HEK293 (cell line): Measurements from ENCODE around the gene THBS1.

DNA sequence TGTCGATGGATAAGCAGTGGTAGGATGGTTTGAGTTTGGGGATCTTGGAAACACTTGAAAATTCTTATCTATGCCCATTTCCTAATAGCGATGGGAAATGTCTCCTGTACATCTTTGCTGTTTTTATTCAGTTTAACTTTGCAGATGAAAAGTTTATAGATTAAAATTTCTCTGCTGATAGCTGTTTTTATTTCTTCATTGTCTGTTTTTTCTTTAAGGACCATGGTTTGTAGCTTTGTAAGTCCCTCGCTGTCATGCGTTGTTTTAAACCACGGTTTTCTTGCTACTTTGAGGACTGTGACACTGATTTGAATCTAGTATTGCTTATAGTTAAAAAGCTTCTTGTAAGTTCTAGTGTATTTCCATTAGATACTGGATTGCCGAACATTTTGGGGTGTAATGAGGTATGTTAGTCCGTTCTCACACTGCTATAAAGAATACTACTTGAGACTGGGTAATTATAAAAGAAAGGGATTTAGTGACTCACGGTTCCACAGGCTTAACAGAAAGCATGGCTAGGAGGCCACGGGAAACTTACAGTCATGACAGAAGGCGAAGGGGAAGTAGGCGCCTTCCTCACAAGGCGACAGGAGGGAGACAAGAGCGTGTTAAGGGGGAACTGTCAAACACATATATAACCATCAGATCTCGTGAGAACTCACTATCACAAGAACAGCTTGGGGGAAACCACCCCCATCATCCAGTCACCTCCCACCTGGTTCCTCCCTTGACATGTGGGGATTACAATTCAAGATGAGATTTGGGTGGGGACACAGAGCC lies 30.2 kb downstream of the SPRED1 start:
- PRO-cap = no peak
- RRBS, 2 experiments = no CpG with 5 or more reads among the region's 14 CpGs

DNA sequence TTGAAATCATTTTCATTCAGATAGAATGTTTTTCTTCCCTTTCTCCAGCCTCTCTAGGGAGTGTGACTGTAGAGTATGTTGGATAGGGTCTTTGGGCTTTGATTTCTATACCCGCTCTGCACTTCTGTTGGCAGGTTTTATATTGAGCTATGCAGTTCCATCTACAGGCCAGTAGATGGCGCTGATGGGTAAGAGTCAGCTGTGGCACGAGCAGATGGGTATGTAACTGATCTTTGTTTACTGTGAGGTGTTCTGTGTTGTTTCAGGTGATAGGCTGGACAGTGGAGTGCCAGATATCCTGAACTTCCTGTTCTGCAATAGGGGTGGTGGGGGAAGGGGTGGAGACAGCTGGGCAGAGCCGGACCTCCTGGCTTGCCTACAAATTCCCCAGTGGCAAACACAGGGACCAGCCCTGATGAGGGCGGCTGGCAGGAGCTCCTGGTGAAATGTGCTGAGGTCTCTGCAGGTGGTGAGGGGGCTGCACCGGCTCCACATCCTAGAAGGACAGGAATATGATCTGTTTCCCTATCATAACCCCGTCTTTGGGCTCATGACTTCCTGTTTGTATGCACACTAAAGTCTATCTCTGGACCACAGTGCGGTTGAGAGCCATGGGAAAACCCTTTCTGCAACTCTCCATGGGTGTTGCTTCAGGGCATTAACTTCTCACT lies 13.5 kb upstream of the FAM98B start:
- PRO-cap = no peak
- RRBS, 2 experiments = no CpG with 5 or more reads among the region's 8 CpGs

GRCh38 chr15:39171920-39172633 lies 408.8 kb upstream of the THBS1 start:
- PRO-cap = no peak
- RRBS, 2 experiments = no CpG with 5 or more reads among the region's 7 CpGs

DNA sequence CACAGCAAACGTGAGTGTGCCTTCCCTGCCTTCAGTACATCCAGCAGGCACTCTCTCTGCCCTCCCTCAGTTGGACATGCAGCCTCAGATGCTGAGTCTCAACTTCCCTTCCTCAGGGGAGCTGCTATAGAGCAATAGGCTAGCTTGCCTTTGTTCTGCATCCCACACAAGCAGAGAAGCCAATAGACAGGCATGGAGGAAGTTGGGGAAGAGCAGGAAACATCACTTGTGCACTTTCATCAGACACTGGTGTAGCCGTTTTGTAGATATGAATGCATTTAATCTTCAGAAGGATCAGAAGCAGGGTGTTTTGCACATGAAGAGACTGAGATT lies 147.5 kb upstream of the THBS1 start:
- PRO-cap = no peak
- RRBS, 2 experiments = no CpG with 5 or more reads among the region's 2 CpGs

DNA sequence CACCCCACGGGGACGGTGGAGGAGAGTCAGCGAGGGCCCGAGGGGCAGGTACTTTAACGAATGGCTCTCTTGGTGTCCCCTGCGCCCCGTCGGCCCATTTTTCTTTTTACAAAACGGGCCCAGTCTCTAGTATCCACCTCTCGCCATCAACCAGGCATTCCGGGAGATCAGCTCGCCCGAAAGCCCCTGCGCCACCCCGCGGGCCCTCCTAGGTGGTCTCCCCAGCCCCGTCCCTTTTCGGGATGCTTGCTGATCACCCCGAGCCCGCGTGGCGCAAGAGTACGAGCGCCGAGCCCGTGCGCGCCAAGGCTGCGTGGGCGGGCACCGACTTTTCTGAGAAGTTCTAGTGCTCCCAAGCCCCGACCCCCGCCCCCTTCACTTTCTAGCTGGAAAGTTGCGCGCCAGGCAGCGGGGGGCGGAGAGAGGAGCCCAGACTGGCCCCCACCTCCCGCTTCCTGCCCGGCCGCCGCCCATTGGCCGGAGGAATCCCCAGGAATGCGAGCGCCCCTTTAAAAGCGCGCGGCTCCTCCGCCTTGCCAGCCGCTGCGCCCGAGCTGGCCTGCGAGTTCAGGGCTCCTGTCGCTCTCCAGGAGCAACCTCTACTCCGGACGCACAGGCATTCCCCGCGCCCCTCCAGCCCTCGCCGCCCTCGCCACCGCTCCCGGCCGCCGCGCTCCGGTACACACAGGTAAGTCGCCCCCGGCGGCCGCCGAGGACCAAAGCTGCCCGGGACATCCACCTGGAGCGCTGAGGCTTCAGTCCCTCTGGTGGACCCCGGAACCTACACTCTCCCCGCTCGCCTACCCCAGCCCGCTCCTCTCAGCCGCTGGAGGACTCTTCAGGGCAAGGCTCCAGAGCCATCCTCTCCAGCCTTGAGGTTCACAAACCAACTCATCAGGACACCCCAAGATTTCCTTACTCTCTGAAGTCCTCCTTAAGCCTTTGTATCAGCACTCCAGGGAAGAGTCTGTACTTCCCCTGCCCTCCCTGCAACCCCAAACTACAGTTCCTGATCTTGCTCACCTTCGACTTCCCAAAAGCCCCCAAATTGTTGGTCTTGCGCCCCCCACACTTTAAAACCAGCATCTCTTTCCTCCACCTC lies at the start of gene THBS1:
Gene THBS1, plus strand, starts transcription at position 539 of the 1,102 bp plus-strand sequence.
- PRO-cap = no peak
- RRBS, 2 experiments = 4 to 19% methylated on average over 12 of the region's 80 CpGs

DNA sequence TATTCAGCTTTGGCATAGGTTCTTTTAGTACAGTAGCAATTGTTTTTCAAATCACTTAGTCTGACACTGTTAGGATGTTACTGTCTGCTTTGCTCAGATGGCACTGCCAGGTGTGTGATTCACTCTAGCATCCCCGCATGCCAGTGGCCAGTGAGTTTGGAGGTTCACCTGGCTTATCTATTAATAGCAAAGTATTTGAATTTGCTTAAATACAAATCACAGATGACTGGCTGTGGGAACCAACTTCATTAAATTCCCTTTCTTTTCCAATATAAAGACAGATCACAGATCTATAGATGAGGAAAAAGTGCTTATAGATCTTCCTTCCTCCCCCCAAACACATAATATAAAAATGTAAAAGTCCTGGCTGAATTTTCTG lies 3.9 kb downstream of the THBS1 start:
- PRO-cap = no peak
- RRBS, 2 experiments = no CpG with 5 or more reads among the region's 1 CpG

DNA sequence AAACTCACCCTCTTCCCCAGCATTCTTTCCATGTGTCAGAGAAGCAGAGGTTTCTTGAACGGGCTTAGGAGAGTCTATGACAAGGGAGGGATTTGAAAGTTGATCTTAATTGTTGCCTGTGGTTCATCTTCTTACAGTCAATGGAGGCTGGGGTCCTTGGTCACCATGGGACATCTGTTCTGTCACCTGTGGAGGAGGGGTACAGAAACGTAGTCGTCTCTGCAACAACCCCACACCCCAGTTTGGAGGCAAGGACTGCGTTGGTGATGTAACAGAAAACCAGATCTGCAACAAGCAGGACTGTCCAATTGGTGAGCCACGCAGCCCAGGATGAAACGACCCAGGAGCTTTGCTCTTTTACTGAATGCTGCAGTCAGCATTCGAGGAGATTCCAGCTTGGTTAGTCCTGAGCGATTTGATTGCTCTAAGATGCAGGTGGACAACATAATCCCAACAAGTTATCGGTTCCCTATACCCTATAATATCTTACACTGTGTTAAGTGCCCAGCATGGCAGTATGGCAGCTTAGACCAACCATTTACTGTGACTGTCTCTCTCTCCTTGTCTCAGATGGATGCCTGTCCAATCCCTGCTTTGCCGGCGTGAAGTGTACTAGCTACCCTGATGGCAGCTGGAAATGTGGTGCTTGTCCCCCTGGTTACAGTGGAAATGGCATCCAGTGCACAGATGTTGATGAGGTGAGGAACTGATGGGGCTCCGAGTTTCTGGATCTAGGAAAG lies 7.7 kb downstream of the THBS1 start:
- PRO-cap = no peak
- RRBS, 2 experiments = no CpG with 5 or more reads among the region's 12 CpGs

DNA sequence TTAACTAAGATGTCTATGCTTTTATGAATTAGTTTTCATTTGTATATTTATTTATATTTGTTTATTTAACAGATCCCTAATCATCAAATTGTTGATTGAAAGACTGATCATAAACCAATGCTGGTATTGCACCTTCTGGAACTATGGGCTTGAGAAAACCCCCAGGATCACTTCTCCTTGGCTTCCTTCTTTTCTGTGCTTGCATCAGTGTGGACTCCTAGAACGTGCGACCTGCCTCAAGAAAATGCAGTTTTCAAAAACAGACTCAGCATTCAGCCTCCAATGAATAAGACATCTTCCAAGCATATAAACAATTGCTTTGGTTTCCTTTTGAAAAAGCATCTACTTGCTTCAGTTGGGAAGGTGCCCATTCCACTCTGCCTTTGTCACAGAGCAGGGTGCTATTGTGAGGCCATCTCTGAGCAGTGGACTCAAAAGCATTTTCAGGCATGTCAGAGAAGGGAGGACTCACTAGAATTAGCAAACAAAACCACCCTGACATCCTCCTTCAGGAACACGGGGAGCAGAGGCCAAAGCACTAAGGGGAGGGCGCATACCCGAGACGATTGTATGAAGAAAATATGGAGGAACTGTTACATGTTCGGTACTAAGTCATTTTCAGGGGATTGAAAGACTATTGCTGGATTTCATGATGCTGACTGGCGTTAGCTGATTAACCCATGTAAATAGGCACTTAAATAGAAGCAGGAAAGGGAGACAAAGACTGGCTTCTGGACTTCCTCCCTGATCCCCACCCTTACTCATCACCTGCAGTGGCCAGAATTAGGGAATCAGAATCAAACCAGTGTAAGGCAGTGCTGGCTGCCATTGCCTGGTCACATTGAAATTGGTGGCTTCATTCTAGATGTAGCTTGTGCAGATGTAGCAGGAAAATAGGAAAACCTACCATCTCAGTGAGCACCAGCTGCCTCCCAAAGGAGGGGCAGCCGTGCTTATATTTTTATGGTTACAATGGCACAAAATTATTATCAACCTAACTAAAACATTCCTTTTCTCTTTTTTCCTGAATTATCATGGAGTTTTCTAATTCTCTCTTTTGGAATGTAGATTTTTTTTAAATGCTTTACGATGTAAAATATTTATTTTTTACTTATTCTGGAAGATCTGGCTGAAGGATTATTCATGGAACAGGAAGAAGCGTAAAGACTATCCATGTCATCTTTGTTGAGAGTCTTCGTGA lies 14.8 kb downstream of the THBS1 start:
- PRO-cap = no peak
- RRBS, 2 experiments = no CpG with 5 or more reads among the region's 12 CpGs

- PRO-cap = no peak
- RRBS, 2 experiments = no CpG with 5 or more reads among the region's 5 CpGs
Measured at GRCh38 chr15:39629820-39630454, 49.1 kb downstream of the THBS1 start.

DNA sequence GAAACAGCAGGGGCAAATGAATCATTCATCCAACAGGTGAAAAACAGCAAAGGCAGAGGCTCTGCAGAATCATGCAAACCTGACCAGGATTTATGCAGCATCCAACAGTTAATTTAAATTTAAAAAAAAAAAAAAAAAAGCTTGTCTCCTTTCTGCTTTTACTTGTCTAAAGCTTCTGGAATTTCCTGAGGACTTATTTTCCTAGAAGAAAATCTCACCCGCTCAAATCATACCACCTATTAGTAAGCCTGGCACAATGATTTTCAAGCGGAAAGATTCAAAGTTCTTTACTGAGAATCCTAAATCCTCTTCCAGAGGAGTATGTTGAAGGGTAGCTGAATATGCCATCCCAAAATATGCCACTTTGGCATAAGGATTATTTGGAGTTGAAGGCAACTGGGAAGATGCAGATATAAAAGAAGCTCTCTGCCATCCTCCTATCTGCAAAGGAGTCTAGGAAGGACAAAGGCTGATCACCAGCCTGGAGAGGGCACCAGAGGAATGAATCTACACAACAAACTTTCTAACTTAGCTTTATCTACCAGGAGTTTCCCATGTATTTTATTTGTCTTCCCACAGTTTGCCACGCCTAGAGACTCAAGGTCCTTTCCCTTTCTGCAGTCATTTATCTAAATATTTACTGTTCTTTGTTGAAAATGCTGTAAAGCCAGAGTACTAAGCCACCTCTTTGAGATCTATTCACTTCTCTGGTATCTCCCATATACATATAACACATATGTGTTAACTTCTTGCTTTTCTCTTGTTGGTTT lies 32.4 kb downstream of the GPR176 start:
- PRO-cap = no peak
- RRBS, 2 experiments = no CpG with 5 or more reads among the region's 3 CpGs

- PRO-cap = no peak
- RRBS, 2 experiments = no CpG with 5 or more reads among the region's 3 CpGs
Measured at GRCh38 chr15:39993308-39993997, 45.5 kb downstream of the SRP14 start.

- PRO-cap = no peak
- RRBS, 2 experiments = no CpG with 5 or more reads among the region's 6 CpGs
Measured at GRCh38 chr15:40088233-40088742, 20.4 kb downstream of the BMF start.

- PRO-cap = bidirectional peak, plus-strand start at chr15:40091835, minus-strand start at chr15:40091747; bidirectional peak, plus-strand start at chr15:40092838, minus-strand start at chr15:40092508
- RRBS, 2 experiments = no CpG with 5 or more reads among the region's 17 CpGs
Measured at GRCh38 chr15:40091550-40092636, 16.8 kb downstream of the BMF start.

DNA sequence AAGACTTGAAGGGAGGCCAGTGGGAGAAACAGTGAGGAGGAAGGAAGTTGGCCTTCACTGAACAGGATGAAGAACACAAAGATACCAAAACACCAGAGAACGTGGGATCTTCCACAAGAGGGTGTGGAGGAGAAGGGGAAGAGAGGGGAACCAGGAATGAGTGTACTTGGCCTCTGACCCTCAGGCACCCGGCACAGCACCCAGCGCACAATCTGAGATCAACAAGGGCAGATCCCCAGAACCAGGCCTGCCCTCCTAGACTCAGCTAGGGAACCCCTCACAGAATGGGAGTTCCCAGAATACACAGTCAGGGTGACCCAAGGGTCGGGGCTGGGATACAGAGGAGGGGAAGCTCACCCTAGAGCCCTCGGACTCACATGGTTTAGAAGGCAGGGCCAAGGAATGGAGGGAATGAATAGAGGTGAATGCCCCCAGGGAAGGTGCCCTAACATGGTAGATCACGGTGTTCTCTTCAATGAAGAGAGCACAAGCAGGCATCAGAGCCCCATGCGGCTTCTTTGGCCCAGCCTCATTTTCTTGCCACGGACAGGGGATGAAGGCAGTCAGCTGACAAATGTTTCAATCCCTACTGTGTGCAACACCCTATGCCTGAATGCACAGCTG lies 13.2 kb downstream of the BMF start:
- PRO-cap = no peak
- RRBS, 2 experiments = no CpG with 5 or more reads among the region's 8 CpGs

DNA sequence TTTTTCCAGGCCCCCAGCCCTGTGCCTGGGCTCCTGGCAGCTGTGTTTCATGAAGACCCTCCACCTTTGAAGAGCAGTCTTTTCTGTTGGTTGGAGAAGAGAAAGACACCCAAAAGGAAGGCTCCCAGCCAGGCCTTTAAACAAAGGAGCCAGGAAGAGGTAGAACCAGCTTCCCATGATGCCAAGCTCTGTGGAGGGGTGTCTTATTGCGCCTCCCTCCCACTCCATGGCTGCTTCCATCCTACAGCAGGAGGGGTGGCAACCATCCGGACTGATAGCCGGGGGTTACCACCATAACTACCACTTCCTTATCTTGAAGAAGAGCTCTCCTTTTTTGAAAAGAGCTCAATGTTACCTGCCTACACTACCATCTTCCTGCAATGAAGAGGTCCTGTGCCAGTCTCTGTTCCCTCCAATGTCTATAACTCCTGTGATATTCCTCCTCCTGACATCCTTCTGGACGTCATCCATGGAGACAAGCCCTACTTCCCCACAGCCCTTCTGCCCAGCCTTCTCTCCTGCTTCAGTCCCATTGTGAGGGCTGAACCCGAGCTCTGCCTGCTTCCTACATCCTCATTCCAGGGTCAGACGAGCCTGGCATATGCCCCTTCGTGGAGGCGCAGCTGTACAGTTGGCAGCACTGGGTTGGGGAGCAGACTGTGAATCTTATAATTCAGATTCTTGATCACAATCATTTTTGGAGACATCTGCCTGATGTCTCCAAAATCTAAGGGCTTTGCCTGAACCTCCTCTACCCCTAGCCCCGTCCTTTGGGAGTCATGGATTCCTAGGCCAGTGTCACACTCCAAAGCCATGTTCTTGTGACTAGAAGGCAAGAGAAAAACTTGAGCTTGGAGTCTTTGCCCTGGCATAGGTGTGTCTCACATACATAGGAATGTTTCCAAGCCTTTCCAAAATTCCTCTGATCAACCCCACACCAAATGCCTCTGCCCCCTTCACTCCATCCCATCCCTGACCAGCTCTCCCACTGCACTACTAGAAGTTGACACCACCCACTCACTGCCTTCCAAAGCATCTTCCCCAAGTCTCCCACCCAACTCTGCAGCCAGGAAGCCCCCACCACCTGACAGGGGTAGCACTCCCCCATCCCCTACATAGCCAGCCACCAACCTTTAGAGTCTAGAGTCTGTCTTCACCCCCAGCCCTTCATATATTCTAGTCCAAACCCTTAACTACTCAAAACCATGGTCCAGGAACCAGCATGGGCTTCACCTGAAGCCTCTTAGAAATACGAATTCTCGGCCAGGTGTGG lies 8.3 kb downstream of the CCDC9B start:
- PRO-cap = no peak
- RRBS, 2 experiments = no CpG with 5 or more reads among the region's 11 CpGs

DNA sequence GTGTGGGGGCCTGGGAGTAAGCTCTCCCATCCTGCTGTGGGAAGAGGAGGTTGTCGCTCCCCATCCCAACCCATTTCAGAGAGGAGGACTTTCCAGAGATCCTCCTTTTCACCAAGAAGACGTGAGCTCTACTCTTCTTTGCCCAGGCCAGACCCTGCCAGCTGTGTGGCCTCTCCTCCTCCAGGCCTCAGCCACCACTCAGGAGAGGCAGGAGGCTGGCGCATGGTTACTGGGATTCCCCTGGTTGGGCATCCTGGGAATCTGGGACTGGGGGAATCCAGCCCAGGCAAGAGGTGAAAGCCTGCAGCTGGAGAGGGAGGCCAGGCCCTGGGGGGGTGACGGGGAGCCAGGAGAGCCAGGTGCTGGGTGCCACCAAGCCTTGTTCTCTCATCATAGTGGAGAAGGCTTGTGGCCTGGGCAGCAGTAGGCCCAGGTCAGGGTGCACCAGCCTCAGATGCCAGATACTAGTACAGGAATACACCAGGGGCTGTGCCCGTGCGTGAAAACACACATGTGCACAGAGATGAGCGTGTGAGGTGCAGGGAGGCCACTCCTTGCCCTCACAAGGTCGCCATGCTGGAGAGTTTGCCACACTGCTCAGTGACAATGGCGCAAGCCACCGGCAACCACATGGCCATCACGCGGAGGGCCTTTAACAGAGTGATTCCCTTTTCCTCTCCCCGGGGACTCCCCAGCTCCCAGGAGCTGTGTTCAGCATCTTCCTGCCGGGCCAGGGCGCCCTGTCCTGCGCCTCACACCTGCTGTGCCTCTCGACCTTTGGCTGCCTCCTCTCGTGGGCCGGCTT lies 6.1 kb downstream of the CCDC9B start:
- PRO-cap = no peak
- RRBS, 2 experiments = 90 to 92% methylated on average over 8 to 10 of the region's 19 CpGs

- PRO-cap = no peak
- RRBS, 2 experiments = no CpG with 5 or more reads among the region's 11 CpGs
Measured at GRCh38 chr15:40351943-40352925, 1.4 kb downstream of the PHGR1 start.

- PRO-cap = no peak
- RRBS, 2 experiments = 0 to 7% methylated on average over 2 of the region's 22 CpGs
Measured at GRCh38 chr15:40358648-40359426, 818 bp downstream of the DISP2 start.

- PRO-cap = no peak
- RRBS, 2 experiments = no CpG with 5 or more reads among the region's 11 CpGs
Measured at GRCh38 chr15:40366868-40367363, 8.9 kb downstream of the DISP2 start.

DNA sequence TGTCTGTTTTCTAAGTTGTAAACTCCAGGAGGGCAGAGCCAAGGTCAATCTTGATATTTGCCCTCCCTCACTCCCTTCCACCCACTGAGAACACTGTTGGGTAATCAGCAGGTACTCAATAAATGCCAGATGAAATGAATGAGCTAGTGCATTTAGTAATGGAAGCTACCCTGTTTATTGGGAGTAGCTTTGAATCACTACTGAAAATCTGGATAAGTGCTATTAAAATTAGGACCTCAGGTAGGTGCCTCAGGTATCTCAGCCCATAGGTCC lies 311 bp upstream of the KNSTRN start:
- PRO-cap = no peak